ENCODE results near the genes GSX2, EXOC1L, EXOC1 and REST.

DNA sequence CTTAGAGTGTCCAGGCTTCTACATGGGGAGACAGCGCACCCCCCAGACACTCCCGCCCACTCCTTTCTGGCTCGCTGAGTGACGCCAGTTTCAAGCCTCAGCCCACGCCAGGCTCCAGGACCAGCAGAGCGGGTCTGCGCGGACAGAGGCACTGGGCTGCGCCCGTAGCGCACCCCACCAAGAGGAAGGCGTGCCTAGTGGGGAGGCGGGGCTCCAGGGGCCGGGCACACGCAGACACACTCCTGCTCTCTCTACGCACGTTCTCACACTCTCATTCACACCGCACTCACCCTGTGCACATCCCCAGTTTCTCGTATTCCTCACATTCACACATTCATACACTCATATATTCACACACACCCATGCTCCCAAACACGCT is 8.8 kb upstream of the GSX2 start:
- PRO-cap, result no peak
- RAMPAGE, long total RNA, 2 experiments, result no peak in any of the 2 experiments

DNA sequence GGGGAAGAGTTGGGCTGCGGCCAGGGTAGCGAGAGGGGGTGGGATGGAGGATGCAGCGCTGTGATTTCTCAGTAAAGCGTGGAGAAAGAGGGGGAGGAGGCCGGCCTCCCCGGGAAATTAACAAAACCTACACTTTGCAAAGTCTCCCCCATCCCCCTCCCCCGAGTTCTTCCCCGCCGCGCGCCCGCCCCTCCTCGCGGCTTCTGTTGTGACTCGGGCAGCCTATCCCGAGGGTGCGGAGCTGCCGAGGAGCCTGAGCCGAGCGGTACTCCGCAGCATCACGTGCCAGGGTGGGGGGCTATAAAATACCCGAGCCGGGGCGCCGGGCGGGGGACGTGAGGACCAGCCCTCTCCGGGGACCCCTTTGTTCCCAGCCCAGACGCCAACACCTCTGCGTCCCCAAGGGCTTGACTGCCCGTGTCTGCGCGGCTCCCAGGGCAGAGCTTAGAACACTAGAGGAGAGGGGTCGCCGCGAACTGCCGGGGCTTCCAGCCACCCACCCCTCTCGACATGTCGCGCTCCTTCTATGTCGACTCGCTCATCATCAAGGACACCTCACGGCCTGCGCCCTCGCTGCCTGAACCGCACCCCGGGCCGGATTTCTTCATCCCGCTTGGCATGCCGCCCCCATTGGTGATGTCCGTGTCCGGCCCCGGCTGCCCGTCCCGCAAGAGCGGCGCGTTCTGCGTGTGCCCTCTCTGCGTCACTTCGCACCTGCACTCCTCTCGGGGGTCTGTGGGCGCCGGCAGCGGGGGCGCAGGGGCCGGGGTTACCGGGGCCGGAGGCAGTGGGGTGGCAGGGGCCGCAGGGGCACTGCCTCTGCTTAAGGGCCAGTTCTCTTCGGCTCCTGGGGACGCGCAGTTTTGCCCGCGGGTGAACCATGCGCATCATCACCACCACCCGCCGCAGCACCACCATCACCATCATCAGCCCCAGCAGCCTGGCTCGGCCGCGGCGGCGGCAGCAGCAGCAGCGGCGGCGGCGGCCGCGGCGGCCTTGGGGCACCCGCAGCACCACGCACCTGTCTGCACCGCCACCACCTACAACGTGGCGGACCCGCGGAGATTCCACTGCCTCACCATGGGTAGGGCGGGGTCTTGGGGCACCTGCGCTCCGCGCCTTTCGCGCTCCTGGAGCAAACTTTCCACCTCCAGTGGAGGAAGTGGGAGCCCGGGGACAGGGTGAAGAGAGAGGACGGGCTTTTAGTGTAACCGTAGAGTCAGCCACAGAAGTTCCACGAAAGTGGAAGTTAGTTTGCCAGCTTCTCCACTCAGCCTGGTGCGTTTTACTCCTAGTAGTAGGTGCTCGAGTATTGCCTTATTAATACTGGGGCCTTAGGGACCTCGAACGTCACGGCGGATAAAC is at the start of gene GSX2:
Gene GSX2 (plus strand): TSS at position 329 of the 1,365 bp plus-strand sequence.
- PRO-cap, result no peak
- RAMPAGE, long total RNA, 2 experiments, result no peak in any of the 2 experiments

DNA sequence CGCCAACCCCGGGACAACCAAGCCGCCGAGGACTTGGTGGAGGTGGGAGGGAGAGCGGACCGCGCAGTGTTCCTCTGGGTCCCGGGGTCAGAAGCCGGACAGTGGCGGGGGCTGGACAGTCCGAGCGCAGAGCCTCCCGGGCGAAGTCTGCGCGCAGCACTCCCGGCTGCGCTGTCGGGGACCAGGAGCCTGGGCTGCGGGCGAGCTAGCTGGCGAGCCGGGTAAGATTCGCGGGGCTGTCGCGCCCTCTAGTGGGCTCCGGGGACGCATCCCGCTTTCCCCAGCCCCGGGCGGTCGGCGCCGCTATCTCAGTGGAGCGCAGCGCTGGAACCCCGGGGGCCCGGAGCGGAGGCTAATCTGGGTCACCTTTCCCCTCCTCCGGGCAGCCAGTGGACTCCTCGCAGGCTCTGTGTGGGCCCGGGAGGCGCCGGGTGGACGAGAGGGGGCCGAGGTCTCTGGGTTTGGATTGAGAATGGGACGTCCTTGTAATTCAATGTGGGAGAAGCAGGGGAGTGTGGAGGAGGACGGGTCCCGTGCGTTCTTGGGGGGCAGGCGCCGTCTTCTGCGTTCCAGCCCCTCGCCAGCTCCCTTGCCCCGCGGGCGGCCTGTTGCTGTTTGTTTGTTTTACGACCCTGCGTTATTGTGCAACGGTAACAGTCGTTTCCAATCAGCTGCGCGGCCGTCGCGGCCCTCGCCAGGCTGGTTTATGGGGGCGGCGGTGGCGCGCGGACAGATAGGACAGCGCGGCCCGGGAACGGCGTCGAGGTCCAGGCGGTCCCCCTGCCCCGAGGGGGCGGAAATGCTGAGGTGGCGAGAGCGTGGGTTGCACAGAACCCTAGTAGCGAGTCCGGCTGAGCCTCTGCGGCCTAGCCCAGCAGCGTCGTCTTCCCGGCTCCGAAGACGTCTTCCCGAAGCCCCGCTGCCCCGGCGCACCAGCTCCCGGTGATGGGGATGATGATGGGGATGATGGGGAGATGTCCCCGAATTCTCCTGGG is 4.4 kb downstream of the PDGFRA start:
- PRO-cap, result bidirectional peak, plus-strand start at position 276 of the sequence, minus-strand start at position 176 of the sequence
- RAMPAGE, long total RNA, 2 experiments, result no peak in any of the 2 experiments

DNA sequence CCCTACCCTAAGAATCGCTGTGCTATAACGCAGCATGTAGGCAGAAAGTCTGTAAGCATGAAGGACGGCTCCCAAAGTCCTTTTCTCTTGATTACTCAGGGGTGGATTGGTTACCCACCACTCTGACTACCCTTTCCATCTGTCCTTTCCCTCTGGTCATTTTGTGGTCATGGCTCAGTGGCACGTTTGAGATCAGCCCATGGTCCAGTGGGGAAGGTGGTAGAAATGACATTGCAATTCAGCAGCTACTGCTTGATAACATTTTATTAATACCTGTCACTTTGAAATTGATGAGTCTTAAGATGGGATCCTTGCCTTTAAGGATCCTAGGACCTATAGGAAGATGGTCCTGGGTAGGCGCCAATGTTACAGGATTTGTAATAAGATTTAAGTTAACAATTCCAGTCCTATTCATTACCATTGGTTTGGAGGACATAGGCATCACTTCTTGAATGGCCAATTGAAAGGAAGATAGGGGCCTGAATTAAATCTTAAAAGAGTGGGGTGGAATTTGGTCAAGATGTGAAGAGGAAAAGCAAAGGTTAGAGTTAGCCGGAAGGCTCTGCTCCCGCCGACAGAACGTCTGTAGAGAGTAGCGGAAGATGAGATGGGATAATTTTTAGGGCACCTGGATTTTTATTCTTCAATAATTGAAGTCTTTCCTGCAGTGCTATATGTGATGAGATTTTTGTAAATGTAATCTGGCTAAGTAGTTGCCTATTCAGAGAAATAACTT is 9.5 kb downstream of the KIT start:
- PRO-cap, result no peak
- RAMPAGE, long total RNA, 2 experiments, result no peak in any of the 2 experiments

GRCh38 chr4:55169519-55169972 is 44.2 kb upstream of the KDR start:
- PRO-cap, result no peak
- RAMPAGE, long total RNA, 2 experiments, result no peak in any of the 2 experiments

- PRO-cap, result no peak
- RAMPAGE, long total RNA, 2 experiments, result no peak in any of the 2 experiments
These were observed 50.7 kb upstream of the KDR start for GRCh38 chr4:55175620-55176883.

GRCh38 chr4:55420519-55421139 is 24.9 kb downstream of the TMEM165 start:
- PRO-cap, result no peak
- RAMPAGE, long total RNA, 2 experiments, result no peak in any of the 2 experiments

- PRO-cap, result no peak
- RAMPAGE, long total RNA, 2 experiments, result no peak in any of the 2 experiments
These were observed 57.8 kb downstream of the TMEM165 start for GRCh38 chr4:55453371-55454107.

DNA sequence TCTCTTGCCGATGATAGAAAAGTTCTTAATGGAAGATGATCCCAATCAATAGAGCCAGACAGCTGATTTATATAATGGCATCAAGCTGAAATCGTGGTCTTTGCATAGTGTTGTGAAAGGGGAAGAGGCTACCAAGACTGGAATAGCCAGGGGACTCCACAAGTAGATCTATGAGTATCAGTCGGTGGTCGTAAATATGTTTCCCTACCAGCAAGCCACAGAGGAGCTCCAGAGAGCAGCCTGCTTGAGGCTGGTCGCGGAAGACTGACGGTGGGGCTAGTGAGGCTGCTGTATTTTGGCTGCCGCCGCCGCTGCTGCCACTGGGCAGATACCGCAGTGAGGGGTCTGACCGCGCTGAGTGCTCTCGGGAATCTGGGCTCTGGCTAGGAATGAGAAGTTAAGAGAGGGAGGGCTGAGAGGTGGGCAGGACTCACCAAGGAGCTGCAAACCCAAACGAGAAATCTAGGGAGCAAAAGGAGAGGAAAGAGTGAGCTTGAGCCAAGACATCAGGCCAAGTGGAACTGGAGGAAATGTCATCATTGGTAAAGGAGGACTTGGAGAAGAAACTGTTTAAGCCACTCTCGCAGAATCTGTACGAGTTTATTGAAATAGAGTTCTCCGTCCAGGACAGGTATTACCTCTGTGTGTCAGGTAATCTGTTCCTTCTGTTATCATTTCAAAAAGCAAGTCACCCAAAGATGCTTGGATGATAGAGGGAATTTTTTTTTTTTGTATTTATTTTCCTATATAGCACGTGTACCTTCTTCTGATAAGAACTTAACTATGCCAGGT is at the start of gene EXOC1L:
Gene EXOC1L (plus strand): TSS at position 294 of the 792 bp plus-strand sequence.
- PRO-cap, result no peak
- RAMPAGE, long total RNA, 2 experiments, result no peak in any of the 2 experiments

DNA sequence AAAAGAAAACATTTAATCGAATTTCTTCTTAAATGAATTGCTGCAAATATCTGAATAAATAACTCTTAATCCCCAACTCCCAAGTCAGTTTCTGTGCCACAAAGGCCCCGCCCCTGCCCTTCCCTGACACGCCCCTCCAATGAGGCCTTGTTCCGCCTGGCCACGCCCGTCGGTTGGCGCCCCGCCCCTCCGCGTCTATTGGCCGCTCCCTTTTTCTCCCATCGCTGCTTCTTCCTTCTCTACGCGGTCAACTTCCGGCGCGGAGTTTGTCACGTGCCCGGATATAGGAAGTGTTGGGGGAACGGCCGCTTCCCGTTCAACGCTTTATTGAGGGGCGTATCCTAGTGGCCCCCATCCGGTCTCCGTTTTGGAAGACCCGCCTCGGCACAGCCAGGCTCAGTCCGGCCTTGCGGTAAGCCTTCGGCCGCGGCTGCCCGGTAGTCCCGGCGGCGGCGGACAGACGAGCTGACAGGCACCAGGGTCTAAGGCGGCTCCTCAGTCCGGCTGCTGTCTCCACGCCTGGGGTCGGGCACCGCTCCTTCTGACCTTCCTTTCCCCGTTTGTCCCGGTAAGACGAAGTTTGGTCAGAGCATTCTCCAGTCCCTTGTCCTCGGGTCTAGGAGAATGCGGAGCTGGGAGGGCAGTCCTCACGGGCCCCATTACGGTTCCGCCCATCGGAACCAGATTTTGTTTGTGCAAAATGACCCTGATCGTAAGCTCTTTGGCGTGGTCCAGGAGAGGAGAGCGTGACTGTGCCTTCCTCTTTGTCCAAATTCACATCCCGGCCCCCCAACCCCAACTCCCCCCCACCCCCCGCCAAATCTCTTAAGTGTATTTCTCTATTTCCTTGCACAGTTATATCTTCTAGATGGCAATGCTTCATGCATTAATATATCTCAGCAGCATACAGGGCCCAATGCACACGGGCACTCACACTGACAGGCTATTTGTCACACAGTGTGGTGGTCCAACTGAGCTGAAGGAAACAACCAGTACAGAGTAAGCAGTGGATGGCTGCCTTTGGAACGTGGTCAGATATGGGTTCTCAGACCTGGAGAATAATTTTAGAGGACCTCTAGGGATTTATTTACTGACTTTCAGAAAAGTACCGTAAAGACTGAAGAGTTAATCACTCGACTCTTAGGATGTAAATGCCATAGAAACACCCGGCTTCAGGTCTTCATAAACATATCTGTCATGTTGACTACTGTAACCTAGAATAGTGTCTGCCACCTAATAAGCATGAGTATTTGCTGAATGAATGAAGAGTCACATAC is at the start of gene EXOC1:
Gene EXOC1 (plus strand): TSS at position 263 of the 1,277 bp plus-strand sequence.
- PRO-cap, result bidirectional peak, plus-strand start at position 284 of the sequence, minus-strand start at position 121 of the sequence
- RAMPAGE, long total RNA, 2 experiments, result start-site peak on the plus strand in 2 of 2 experiments, centred at positions 277 to 359 of the sequence, 25 to 91 reads per replicate

- PRO-cap, result no peak
- RAMPAGE, long total RNA, 2 experiments, result no peak in any of the 2 experiments
These were observed 656 bp downstream of the CRACD start for GRCh38 chr4:56049440-56050068.

DNA sequence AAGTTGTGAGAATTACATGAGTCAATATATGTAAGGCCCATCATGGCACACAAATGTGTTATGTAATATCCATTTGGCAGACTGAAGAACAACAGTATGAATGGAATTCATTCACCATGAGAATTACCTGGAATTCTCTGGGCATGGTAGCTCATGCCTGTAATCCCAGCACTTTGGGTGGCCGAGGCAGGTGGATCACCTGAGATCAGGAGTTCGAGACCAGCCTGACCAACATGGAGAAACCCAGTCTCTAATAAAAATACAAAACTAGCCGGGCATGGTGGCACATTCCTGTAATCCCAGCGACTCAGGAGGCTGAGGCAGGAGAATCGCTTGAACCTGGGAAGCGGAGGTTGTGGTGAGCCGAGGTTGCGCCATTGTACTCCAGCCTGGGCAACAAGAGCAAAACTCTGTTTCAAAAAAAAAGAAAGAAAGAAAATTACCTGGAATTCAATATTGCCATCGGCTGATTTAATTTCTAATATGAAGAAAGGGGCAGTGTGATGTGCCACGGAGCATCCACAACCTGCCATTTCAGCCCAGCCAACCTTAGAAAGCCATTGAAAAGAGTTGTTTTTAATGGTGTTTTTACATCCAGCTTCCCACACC is 4.7 kb upstream of the SRP72 start:
- PRO-cap, result no peak
- RAMPAGE, long total RNA, 2 experiments, result no peak in any of the 2 experiments

GRCh38 chr4:56679730-56680315 is 1.3 kb downstream of the HOPX start:
- PRO-cap, result no peak
- RAMPAGE, long total RNA, 2 experiments, result no peak in any of the 2 experiments

- PRO-cap, result no peak
- RAMPAGE, long total RNA, 2 experiments, result no peak in any of the 2 experiments
These were observed 58.5 kb downstream of the SPINK2 start for GRCh38 chr4:56762989-56763332.

DNA sequence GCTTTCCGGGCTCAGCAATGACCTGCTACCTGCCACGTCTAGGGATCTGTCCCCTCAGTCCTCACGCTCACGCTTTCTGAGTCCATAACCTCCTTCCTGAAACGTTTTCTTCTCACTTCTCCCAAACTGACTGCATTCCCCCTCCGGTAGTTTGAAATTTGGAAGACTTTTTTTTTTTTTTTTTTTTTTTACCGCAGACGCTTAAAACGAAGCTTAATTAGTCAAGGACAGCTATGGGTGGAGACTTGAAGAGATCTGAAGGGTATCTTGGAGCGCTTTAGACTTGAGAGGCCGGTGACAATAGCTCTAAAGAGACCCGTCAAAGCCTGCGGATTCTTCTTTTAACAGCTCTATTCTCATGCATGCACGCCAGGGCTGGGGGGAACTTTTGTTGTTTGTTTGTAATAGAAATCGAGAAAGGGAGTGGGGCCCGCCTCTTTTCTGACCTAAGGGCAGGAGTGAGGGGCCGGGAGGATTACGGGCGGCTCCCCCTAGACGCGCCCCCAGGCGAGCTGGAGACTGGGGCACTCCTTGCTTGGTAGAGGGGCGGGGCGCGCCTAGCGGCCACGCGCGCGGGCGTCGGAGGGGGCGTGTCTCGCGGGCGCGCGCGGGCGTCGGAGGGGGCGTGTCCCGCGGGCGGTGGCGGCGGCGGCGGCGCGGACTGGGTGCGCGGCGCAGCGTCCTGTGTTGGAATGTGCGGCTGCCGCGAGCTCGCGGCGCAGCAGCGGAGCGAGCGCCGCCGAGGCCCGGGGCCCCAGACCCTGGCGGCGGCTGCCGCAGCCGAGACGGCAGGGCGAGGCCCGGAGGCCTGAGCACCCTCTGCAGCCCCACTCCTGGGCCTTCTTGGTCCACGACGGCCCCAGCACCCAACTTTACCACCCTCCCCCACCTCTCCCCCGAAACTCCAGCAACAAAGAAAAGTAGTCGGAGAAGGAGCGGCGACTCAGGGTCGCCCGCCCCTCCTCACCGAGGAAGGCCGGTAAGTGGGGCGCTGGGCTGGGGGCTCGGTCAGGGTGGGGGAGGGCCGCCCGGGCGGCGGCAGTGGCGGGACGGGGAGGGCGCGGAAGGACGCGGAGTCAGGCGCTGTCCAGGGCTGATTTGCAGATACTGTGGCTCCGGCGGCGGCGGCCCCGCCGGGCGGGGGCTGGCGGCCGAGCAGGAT is at the start of gene REST:
Gene REST (plus strand): TSS at position 666 of the 1,162 bp plus-strand sequence.
- PRO-cap, result bidirectional peak, plus-strand start at position 687 of the sequence, minus-strand start at position 559 of the sequence; unidirectional peak, plus-strand start at position 1,052 of the sequence; bidirectional peak, plus-strand start at position 1,096 of the sequence, minus-strand start at position 1,100 of the sequence
- RAMPAGE, long total RNA, 2 experiments, result no peak in any of the 2 experiments

- PRO-cap, result unidirectional peak, plus-strand start at chr4:56958397
- RAMPAGE, long total RNA, 2 experiments, result no peak in any of the 2 experiments
These were observed 19.3 kb downstream of the NOA1 start for GRCh38 chr4:56957994-56958634.

GRCh38 chr4:57009010-57009735 is 30.5 kb downstream of the POLR2B start:
- PRO-cap, result no peak
- RAMPAGE, long total RNA, 2 experiments, result no peak in any of the 2 experiments

DNA sequence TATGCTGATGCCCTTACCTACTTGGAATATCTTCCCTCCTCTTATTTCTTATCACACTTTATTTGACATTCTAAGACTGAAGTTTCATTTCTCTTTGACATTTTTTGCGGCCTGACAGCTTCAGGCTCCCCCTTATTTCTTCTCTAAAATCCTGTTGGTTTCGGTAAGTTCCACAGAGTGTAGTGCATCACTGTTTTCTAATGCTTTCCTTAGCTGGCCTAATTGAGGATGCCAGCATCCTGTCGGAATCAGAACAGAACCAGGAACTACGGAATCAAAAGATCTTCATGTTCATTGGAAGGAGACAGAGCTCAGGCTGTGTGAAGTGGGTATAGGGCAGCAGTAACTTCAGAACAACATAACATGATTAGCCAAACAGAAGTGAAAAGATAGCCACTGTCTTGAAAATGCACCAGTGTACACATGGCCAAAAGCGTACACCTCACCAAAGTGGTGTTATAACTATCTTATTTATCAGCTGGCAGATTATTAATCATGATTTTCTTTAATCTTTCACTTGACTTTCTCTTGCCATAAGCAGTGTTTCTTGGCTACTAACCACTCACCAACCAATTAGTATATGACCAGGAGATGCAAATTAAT is 60.6 kb downstream of the IGFBP7 start:
- PRO-cap, result no peak
- RAMPAGE, long total RNA, 2 experiments, result no peak in any of the 2 experiments

DNA sequence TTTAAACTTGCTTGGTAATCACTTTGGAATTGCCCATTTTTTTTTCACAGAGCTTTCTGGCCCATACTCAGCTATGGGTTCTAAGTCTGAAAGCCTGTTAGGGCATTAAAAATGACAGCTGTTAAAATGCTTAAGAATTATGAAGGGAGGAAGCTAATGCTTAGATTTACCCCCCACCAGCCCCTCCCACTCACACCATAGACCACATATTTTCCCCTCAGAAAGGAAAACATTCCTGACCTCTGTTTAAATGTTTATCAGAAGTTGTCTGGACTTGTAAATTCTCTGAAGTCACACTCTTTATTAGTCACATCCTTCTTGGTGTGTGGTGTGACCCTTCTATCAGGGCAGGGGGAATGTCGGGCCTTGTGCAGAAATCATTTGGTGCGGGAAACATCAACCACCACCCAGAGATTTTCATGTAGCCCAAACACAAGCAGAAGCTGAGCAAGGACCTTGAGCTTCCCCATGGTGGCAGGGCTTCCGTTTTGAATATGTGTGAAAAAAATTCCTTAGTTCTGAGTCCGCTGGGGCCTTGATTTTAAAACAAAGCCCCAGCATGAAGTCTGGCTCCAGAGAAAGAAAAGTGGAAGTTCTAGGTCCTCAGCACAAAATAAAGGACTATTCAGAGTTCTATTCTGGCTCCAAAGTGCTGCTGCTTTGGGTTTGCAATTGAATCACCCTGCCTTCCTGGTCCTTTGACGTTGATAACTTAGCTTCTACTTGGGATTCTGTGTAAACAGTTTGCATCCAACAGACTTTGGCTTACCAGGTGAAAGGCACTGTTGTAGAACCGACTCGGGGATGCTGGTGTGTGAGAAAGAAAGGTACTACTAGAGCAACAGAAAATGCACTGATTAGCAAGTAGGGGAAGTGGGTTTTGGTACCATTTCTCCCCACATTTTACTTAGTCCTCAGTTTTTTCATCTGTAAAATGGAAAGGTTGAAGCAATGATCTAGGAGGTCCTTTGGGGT is 28.7 kb downstream of the IGFBP7 start:
- PRO-cap, result no peak
- RAMPAGE, long total RNA, 2 experiments, result no peak in any of the 2 experiments

- PRO-cap, result no peak
- RAMPAGE, long total RNA, 2 experiments, result no peak in any of the 2 experiments
These were observed 5.7 kb downstream of the IGFBP7 start for GRCh38 chr4:57104151-57105168.

All from prostate gland (tissue), 2 donors.